Daoy (cell line): ENCODE measurements around the gene H6PD.

DNA sequence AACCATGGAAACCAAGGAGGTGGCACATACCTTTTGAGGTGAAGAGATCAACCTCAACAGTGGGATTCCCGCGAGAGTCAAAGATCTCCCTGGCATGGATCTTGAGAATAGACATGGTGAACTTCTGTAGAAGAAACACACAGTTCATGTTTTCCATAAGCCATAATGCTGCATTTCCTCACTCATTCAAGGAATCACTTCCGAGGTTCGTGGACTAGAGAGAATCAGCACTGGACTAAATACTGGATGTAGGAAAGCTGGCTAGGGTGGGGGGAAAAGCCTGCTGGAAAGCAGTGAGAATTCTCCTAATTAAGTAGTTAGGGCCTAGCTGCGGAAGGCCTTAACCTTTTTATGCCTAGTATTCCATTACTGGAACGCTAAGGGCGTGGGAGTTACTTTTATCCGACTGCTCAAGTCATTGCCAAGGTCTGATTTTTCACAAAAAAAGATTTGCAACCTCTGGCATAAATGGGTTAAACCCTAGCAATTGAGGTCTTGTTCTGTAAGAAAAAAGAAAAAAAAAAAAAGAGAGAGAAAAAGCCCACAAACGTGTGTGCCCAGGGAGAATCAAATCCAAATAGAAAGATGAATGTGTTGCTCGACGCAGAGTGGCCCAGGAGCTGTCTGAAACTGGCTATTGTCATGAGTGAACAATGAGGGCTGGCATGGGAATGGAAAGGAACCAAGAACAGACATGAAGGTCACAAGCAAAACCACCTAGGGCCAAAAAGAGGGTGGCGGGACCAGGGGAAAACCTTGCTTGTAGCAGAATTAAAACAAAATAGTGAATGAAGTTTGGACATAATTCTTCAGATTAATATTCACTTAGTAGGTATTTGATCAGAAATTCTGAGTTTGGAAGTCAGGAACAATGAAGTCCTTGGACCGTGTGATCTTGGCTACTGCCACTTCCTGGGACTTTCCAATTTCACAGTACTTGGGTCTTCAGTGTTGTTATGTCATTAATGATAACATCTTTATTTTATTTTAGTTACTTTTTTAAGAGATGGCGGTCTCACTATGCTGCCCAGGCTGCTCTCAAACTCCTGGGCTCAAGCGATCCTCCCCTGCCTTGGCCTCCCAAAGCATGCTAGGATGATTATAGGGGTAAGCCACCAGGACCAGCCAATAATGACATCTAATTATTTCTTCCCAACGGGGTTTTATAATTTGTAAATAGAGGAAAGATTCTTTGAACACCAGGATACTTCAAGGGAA is 3.3 kb downstream of the ENO1 start:
- RAMPAGE, long total RNA = no peak

DNA sequence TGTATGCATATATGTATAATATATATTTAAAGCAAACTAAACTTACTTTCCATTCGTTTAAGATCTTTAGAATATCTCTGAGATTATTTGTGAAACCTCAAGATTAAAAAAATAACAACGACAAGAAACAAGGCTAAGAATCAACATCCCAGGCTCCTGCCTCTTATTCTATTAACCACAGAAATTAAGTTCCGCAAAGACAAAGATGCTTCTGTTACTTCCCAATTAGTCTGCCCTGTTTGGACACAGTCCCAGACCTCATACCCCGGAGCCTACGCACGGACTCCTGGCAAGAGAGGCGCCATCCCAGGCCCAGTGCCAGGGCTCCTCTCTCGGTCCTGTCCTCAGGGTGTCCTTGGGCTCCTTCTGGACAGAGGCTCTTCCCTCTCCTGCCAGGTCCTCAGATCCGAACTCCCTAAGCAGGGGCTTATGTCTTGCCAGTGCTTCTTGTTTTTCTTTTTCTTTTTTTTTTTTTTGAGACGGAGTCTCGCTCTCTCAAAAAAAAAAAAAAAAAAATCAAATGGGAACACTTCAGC is 11.4 kb upstream of the ENO1 start:
- RAMPAGE, long total RNA = no peak

DNA sequence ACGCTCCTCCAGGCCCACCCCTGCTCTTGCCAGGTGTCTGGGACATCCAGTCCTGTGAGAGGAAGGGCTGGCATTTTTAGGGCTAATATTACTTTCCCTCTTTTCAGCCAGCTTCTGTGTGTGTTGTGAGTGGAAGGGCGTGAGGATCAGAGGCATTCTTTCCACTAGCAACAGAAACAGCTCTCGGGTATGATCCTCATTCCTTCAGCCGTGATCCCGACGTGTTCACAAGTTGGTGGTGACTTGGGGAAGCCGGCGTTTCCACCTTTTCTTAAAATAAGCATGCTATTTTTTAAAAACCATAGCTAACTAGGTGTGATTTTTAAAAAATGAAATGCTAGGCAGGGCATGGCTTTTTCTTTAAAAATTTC is 834 bp upstream of the GPR157 start:
- RAMPAGE, long total RNA = no peak

DNA sequence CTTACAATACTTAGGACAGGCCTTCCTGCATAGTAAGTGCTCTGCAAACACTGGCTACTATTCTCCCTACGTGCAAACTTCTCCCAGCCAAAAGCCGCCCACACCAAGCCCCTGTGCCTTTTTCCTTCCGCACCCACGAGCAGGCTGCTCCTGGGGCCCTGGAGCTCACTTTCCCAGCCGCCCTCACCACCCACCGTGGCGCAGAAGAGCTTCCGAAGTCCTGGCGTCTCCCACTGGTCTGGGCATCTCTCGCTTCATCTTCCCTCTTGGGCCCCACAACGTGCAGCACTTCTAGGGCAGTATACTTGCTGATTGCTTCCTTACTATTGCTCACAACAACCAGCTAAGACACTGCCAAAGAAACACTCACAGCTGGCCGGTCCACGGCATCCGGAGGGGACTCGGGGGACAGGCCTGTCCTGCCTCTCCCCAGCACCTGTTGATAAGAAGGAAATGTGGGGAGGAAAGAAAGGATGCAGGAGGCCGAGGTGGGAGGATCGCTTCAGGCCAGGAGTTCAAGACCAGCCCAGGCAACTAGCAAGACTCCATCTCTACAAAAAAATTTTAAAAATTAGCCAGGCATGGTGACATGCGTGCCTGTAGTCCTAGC is 22.6 kb upstream of the GPR157 start:
- RAMPAGE, long total RNA = no peak

DNA sequence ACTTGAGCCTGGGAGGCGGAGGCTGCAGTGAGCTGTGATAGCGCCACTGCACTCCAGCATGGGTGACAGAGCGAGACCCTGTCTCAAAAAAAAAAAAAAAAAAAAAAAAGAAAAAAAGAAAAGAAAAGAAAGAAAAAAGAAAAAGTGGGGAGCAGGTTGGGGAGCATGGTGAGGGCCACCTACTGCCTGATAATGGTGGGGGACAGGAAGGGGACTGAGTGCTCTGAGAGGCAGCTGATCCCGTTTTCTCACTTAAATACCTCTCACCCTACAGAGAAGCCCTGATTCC is 769 bp upstream of the H6PD start:
- RAMPAGE, long total RNA = no peak

- RAMPAGE, long total RNA = no peak
These were observed at the start of gene H6PD for GRCh38 chr1:9234706-9235787. H6PD (plus strand) TSS chr1:9234774.

- RAMPAGE, long total RNA = no peak
These were observed 23.8 kb upstream of the SPSB1 start for GRCh38 chr1:9268826-9269314.

DNA sequence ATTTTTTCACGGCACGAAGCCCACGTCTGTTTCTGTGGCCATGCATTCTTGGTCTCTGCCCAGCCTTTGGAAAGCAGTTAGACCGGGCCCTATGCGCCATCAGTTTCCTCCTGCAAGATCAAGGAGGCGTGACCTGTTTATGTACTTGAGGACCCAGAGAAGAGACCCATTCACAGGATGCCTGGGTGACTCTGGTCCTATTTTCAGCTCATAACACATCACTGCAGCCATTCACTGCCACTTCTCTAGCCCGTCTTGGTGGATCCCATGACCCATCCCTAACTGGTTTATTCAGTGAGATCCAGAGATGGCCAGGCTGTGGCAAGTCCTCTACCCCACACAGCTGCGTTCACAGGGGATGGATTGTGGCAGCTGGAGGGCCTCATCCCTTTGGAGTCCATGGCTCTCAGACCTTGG is 70.4 kb downstream of the SPSB1 start:
- RAMPAGE, long total RNA = no peak

- RAMPAGE, long total RNA = no peak
These were observed 107.2 kb downstream of the SPSB1 start for GRCh38 chr1:9399823-9400311.

DNA sequence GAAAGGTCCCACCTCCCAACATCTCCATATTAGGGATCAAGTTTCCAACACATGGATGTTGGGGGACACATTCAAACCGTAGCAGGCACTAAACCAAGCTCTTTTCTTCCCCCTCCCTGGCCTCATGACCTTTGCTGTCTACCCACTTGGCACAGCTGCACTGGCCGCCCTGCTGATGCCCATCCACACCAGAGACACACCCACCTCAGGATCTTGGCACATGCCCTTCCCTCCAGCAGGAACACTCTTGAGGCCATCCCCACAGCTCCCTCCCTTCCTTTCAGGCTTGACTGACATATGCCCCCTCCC is 98.7 kb upstream of the SLC25A33 start:
- RAMPAGE, long total RNA = no peak

- RAMPAGE, long total RNA = no peak
These were observed 96.8 kb upstream of the SLC25A33 start for GRCh38 chr1:9442239-9443153.

- RAMPAGE, long total RNA = no peak
These were observed 79.4 kb upstream of the SLC25A33 start for GRCh38 chr1:9459668-9460559.

DNA sequence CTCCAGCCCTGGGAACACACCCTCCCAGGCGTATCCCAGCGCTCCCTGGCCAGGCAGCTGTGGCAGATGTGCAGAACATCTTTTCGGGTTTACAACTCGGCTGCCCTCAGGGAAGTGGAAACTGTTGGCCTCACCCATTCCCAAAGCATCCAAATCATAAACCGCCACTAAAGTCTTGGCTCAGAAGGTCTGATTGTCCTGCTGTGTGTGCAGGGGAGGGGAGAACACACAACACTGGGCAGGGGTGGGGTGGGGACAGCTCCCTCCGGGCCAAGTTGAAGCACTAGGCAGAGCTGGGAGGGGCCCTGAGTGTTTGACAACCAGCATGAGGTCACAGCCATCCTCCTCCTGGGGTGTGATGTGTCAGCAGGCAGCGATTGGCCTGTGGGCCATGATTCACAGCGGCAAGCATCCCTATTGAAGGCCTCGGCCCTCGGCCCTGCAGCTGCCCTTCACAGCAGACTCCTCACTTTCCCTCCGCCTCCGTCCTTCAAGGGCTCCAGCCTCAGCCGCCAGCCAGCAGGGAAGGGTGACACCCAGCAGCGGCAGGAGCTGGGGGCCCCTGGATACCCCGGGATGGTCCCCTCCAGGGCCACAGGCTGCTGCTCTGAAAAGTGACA is 66.3 kb upstream of the SLC25A33 start:
- RAMPAGE, long total RNA = no peak

GRCh38 chr1:9494760-9495591 is 44.3 kb upstream of the SLC25A33 start:
- RAMPAGE, long total RNA = no peak

DNA sequence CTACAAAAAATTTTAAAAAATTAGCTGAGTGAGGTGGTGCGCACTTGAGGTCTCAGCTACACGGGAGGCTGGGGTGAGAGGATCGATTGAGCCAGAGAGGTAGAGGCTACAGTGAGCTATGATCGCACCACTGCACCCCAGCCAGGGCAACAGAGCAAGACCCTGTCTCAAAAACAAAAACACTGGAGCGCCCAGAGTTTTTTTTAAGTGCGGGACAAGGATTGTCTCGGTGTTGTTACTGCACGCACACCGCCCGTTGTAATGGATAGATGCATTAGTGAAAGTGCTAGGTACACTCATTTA is 37.1 kb downstream of the PIK3CD start:
- RAMPAGE, long total RNA = no peak

- RAMPAGE, long total RNA = no peak
These were observed 37.6 kb downstream of the PIK3CD start for GRCh38 chr1:9688962-9689738.

- RAMPAGE, long total RNA = no peak
These were observed 26.2 kb upstream of the CLSTN1 start for GRCh38 chr1:9849903-9850449.

GRCh38 chr1:9852433-9852879 is 28.7 kb upstream of the CLSTN1 start:
- RAMPAGE, long total RNA = no peak

DNA sequence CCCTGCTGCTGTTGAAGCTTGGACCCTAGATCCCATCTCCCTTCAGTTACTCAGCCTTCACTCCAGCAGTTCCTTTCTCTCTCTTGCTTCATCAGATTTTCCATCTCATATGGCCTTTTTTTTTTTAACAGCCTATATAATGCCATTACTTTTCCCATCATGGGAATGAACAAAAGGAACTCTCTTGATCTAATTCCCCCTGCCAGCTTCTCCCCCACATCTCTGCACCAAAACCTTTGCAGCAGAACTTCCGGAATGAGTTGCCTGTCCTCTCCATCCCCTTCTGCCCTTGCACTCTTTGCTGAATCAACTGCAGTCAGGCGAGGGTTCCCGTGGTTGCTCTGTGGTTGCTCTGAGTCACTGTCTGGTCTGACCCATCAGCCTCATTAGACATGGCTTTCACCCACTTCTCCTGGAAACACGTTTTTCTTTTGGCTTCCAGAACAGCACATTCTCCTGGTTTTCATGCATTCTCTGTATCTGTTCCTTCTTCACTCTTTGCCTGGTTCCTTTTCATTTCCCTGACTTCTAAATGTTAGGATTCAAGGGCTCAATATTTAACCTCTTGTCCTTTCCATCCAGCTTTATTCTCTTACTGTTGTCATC is 41.6 kb downstream of the UBE4B start:
- RAMPAGE, long total RNA = no peak

GRCh38 chr1:10353184-10353749 is 45.6 kb upstream of the PGD start:
- RAMPAGE, long total RNA = no peak